Placental epithelial cell (primary cell): ENCODE measurements around a stretch of chr14.

GRCh38 chr14:102004775-102005327, 40.5 kb downstream of the DYNC1H1 start:
- CAGE, long polyA plus RNA, result no peak

GRCh38 chr14:102019836-102020582, 55.6 kb downstream of the DYNC1H1 start:
- CAGE, long polyA plus RNA, result no peak

DNA sequence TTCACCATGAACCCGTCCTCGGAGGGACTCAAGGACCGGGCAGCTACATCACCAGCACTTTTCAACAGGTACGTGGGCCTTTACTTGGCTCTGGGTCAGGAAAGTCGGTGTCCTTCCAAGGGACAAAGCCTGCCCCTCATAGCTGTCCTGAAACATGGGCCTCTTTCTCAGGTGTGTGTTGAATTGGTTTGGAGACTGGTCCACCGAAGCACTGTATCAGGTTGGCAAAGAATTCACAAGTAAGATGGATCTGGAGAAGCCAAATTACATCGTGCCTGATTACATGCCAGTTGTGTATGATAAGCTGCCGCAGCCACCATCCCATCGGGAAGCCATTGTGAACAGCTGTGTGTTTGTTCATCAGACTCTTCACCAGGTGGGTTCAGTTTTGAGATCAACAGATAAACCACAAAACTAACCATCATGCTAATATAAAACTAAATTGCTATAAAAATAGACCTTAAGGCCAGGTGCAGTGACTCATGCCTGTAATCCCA, 59.0 kb downstream of the HSP90AA1 start:
- CAGE, long polyA plus RNA, result no peak

- CAGE, long polyA plus RNA, result no peak
Observed at GRCh38 chr14:102079792-102080111, 7.1 kb downstream of the HSP90AA1 start.

GRCh38 chr14:102191004-102191582, 51.4 kb downstream of the WDR20 start:
- CAGE, long polyA plus RNA, result no peak

GRCh38 chr14:102464723-102465553, 44.6 kb downstream of the ANKRD9 start:
- CAGE, long polyA plus RNA, result no peak

- CAGE, long polyA plus RNA, result no peak
Observed at GRCh38 chr14:102618320-102619434, 26.2 kb downstream of the RCOR1 start.

GRCh38 chr14:102683615-102684487, 91.4 kb downstream of the RCOR1 start:
- CAGE, long polyA plus RNA, result no peak

GRCh38 chr14:102794752-102795792, 17.8 kb downstream of the TRAF3 start:
- CAGE, long polyA plus RNA, result no peak

GRCh38 chr14:102819271-102820138, 42.3 kb downstream of the TRAF3 start:
- CAGE, long polyA plus RNA, result no peak

DNA sequence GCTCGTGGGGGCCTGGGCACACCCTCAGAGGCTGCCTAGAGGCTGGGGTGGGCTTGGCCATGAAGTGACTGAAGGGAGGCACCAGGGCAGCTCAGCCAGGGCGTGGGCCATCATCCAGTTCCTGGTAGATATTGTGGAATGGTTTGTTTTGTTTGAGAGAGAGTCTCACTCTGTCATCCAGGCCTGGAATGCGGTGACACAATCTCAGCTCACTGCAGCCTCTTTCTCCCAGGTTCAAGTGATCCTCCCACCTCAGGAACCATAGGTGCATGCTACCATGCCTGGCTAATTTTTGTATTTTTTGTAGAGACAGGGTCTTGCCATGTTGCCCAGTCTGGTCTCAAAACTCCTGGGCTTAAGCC, 43.3 kb upstream of the AMN start:
- CAGE, long polyA plus RNA, result no peak

GRCh38 chr14:102971644-102972249, 49.3 kb downstream of the AMN start:
- CAGE, long polyA plus RNA, result no peak

DNA sequence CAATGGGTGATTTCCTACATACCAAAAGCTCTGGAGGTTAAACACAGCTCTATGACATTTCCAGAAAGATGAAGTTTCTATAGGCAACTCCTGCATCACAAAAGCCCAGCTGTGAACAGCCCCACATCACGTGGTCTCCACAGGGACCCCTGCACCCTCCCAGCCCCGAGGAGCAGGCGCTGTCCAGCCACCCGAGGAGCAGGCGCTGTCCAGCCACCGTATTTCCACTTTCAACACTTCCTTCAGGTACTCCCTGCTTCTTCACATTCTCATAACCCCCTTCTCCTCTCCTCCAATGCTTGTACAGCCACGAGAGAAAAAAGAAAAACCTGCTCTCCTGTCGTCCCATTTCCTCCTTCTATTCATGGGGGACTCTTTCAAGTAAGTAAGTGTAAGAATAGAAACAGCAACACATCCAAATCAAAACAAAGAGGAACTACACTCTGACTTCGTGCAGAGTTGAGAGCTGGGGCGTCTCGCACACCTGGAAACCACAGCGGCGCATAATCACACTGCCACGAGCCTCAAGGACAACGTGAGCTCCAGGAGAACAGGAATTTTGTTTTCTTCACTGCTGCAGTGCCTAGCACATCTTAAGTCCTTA, 11.9 kb downstream of the CDC42BPB start:
- CAGE, long polyA plus RNA, result no peak

DNA sequence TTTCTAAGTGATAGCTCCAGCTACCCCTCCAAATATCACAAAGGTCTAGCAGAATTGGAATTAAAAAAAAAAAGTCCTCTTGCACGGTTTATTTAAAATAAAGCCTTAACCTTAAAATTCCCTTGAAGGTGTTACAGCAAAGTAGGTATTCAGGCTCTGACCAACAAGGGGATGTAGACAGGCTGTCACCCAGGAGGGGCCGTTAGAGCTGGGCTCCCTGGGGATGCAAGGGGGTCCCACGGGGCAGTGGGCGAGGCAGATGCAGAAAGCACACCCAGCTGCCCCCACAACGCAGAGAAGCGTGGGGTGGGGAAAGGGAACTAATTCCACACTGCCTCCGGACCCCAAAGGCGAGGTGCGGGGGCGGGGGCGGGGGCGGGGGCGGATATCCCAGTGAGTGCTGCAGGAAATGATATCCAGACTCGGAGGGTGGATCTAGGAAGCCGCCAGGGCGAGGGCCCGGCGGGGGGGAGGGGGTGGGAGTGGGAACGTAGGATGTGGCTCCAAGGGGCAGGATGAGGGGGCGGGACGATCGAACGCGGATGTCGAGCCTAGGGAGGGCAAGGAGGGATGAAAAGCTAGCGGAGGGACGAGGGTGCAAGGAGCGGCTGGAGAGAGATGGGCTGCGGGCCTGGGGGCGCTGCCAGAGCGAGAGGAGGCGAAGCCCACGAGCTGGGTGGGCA, 1.0 kb downstream of the CDC42BPB start:
- CAGE, long polyA plus RNA, result no peak

- CAGE, long polyA plus RNA, result no peak
Observed at GRCh38 chr14:103074806-103075431, 9.1 kb upstream of the LBHD2 start.

DNA sequence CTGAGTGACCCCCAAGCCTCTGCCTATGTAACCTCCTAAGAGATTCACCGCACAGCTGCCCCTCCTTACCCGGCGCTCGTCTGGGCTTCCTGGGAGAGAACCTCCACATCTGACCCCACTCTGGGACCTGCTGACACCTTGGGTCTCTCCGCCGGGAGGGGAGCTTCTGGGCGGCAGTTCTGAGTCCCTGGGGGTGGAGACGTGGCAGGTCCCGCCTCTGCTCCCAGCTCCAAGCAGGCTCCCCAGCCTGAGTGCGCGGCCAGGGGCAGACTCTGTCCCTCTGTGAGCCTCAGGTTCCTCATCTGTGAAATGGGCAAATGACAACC, 3.6 kb downstream of the EXOC3L4 start:
- CAGE, long polyA plus RNA, result no peak

- CAGE, long polyA plus RNA, result no peak
Observed at GRCh38 chr14:103105002-103105370, 10.5 kb downstream of the EXOC3L4 start.

DNA sequence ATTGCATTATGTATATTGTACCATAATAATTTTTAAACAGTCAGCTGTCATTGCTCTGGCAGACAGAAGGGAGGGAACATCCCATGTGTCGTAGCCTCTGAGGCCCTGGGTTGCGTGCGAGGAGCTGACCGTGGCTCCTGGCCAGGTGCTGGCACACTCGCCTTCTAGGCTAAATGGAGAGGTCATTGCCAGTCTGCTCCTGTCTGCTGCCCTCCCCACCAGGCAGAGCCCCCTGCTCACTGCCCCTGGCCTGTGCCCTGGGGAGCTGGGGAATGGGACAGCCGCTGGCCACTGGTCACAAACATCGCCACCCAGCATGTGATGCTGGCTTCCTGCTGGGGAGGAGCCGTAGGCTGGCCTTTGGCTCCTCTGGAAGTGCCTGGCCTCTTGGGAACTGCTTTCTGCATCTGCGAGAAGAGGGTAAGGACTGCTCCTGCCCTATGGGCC, 2.2 kb upstream of the TNFAIP2 start:
- CAGE, long polyA plus RNA, result no peak

DNA sequence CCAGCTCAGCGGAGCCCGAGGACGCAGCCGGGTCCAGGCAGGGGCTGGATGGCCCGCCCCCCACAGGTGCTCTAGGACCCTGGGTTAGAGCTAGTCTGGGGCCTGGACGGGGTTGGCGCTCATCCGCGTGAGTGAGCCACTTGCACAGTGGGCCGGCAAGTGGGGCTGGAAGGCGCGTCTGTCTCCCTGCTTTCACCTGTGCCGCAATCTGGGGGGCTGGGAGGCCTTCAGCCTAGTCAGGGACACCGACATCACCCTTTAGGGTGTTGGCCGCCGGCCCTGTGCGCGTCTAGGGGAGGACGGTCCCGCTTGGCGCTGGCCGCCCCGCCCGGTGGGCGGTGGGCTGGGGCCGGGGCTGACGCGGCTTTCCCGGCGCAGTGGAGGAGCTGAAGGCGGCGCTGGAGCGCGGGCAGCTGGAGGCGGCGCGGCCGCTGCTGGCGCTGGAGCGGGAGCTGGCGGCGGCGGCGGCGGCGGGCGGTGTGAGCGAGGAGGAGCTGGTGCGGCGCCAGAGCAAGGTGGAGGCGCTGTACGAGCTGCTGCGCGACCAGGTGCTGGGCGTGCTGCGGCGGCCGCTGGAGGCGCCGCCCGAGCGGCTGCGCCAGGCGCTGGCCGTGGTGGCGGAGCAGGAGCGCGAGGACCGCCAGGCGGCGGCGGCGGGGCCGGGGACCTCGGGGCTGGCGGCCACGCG, 3.5 kb downstream of the TNFAIP2 start:
- CAGE, long polyA plus RNA, result no peak

- CAGE, long polyA plus RNA, result no peak
Observed at GRCh38 chr14:103136529-103137565, 13.6 kb downstream of the TNFAIP2 start.